Anterior vena cava (tissue), 1 donor: ENCODE measurements around a stretch of chr12.

DNA sequence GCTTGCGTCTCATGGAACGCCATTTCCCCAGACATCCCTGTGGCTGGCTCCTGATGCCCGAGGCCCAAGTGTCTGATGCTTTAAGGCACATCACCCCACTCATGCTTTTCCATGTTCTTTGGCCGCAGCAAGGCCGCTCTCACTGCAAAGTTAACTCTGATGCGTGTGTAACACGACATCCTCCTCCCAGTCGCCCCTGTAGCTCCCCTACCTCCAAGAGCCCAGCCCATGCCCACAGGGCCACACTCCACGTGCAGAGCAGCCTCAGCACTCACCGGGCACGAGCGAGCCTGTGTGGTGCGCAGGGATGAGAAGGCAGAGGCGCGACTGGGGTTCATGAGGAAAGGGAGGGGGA is 47.5 kb upstream of the IQSEC3 start:
- PRO-cap = no peak

DNA sequence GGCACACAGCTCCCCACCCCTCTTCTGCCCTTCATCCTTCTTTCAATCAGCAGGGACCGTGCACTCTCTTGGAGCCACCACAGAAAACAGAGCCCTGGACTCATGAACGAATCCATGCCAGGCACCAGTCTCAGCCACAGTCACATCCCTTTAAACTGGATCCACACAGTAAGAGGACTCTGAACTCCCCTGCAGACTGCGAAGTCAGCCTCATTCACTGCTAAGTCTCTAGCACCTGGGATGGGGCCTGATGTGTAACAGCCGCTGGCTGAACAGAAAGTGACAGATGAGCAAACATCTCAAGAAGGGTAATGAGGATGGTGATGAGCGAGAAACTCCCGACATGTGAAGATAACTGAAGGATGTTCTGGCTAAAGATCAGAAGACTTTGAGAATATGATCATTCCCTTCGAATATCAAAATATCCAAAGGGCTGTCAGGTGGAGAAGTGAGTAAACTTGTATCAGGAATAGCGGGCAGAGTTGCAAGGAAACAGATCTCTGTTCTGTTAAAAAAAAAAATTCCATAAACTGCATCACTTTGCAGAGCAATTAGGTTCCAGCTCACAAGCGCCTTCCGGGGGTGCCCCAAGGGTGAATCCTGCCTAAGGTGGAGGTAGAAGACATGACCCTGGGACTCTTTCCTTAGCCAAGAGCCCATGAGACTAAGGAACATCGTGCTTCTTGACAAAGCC is 45.7 kb upstream of the IQSEC3 start:
- PRO-cap = no peak

GRCh38 chr12:172166-172654 is 41.7 kb downstream of the SLC6A12 start:
- PRO-cap = no peak

- PRO-cap = no peak
Observed at GRCh38 chr12:176256-177238, 37.4 kb downstream of the SLC6A12 start.

DNA sequence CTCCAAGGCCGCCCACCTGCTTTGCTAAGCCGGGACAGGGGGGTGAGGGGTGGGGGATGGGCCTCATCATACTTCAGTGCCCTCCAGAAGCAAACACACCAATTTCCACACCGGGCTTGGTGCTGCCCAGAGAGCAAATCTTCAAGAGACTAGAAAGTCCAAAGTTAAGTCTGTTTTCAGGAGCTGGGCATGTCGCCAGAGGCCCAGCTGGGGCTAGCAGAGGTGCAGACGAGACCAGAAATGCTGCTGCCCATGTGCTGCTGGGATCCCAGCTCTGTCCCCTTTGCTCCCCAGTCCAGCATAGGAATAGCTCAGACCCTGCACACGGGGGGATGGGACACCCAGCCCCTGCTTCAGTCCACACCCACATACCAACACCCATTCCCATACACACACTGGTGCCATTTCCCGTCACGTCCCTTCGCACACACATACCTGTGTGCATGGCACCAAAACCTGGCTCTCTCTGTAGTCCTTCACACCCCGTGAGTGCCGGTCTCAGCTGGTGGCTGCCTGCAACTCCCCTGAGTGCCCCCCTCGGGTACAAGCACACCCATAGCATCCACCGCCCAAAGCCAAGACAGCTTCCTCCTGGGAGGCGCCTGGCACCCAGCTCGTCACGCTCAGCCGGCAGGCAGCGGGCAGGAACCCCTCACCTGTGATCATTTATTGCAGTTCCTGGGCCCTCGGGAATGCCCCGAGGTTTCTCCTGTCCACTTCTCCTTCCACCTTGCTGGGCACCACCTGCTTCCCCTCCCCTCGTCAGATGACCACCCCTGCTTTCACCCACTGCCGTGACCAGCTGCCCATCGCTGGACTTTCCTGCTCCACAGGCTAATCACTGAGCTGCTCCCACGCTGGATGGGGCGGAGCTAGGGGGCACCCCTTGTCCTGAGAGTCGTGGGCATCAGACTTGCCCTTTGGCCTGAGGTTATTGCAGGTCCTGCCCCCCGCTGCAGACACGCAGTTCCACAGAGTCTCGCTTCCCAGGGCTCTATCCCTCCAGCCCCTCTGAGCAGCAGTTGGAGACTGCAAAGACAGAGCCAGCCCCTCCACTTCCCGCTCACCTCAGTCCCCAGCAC is 761 bp downstream of the SLC6A12 start:
- PRO-cap = no peak

DNA sequence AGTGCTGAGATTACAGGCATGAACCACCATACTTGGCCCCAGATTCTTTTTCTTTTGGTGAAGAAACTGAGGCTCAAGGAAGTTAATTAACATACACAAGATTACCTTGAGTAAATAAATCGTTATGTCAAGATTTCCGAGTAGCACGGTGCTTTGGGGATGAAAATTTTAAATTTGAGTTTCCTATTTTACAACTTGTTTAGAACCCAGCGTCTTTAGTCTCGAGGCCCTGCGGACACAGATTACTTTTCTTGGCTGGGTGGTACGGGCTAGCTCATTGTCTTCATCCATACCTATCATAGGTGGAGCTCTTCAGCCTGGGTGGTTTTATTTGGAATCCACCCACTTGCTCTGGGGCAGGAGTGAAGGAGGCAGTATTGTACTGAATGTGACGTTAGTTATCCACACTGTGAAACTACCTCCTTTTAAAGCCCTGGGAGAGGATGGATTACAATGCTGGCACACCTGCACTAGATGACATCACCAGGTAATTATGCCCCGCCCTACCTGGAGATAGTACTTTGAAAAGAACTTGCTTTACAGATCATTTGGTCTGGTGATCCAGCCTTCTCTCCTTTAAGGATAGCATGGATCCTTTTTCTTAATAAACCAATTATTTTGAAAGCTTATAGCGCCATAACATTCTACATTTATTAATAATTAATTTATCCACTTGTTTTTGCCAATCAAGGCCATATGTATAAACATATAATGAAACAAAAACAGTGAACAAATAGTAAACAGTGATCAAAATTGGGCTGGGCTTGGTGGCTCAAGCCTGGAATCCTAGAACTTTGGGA is 78.0 kb downstream of the B4GALNT3 start:
- PRO-cap = no peak

- PRO-cap = no peak
Observed at GRCh38 chr12:541583-541843, 81.8 kb downstream of the B4GALNT3 start.

GRCh38 chr12:550497-551150 is 90.9 kb downstream of the B4GALNT3 start:
- PRO-cap = no peak

GRCh38 chr12:577970-578377 is 85.3 kb downstream of the NINJ2 start:
- PRO-cap = no peak

GRCh38 chr12:631042-631353 is 32.2 kb downstream of the NINJ2 start:
- PRO-cap = no peak

DNA sequence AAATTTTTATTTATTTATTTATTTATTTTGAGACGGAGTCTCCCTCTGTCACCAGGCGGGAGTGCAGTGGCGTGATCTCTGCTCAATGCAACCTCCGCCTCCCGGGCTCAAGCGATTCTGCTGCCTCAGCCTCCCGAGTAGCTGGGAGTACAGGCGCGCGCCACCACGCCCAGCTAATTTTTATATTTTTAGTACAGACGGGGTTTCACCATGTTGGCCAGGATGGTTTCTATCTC is 32.0 kb downstream of the NINJ2 start:
- PRO-cap = no peak

DNA sequence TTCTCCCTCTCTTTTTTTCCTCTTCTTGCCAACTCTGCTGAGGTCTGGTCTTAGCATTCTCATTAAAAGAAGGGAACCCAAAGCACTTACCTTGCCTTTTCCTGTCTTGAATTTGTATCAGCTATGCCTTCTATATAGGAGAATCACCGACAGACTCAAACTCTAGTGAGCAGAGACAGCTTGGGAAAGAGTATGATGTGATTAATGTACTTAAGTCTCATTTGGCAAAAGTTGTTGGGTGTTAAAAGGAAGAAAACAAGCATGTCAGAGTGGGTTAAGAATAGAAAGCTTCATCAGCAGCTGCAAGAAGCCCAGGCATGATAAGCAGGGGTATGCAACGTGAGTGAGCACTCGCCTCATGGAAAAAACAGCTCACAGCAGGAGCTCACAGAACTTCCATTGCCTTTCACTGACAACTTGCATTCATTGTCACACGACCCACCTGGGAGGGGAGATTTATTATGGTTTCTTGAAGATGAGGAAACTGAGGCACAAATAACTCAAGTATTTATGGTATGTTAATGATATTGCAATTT is 35.9 kb upstream of the WNK1 start:
- PRO-cap = no peak

DNA sequence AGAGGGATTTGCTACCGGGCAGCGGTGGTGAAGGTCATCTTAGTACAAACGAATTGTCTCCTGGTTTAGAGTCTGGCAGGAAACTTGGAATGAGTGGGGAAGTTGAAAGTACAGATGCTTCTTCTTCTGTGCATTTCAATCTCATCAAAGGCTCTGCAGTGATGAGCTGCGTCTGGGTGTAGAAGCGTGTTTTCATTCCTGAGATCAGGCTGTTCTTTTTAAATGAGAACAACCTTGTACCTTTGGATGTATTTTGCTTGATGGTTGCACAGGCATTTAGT is 2.1 kb downstream of the WNK1 start:
- PRO-cap = no peak

GRCh38 chr12:953795-954290 is 4.3 kb upstream of the RAD52 start:
- PRO-cap = no peak

- PRO-cap = no peak
Observed at GRCh38 chr12:958489-959314, 9.2 kb upstream of the RAD52 start.

DNA sequence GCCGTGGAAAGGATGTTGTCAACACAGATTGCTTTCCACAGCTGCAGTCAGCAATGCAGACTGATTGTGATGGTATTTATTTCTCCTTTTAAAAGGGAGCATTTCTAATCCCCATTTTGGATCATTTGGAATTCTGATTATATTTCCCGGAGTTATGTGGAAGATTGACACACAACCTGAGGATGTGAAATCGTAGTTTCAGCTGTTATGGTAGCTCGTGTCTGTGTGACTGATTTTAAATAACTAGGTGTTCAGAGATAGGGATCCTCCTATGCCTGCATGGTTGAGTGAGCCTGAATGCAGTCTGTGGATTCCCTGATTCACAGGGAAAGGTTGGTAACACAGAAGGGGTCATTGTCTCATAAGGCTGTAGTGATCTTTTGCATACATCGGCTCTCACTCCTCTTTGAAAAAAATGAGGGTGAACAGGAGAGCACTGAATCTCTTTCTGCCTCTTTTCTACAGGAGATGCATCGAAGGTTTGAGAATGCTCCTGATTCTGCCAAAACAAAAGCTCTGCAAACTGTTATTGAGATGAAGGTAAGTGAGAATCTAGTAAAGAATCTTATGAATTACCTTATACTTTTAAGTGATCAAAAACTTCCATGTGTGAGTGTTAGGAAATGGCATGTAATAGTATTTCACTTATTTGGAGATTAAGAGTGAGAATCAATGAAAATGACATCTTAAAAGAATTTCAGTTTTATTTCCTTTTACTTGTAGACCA is 113.4 kb downstream of the ERC1 start:
- PRO-cap = no peak

- PRO-cap = no peak
Observed at GRCh38 chr12:1189512-1190176, 198.6 kb downstream of the ERC1 start.

DNA sequence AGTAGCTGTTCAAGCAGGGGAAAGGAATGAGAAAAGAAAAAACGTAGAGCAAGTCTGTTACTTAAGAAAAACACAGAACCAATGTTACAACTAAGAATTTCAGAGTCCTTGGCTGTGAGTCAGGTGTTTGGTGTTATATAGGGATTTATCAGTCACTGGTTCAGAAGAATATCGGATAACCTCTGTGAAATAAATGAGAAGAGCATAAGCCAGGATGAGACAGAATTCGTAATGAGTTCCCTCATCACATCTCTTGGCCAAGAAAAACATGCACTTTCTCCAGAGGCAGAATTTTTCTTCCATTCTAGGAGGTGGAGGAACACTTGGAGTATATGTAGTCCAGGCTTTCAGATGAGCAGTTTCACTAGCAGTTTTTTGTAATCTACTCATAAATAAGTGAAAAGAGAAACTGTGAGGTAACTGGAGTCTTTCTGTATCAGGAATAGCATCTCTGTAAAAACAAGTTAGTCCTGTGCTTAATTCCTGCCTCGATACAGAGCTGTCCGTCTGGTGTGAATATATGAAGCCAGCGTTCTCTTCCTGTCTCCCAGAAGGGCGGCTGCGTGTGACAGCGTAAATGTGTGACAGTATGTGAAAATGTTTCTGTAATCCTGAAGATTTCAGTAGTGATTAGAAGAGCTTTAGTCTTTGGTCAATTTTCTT is 150.4 kb downstream of the FBXL14 start:
- PRO-cap = no peak

DNA sequence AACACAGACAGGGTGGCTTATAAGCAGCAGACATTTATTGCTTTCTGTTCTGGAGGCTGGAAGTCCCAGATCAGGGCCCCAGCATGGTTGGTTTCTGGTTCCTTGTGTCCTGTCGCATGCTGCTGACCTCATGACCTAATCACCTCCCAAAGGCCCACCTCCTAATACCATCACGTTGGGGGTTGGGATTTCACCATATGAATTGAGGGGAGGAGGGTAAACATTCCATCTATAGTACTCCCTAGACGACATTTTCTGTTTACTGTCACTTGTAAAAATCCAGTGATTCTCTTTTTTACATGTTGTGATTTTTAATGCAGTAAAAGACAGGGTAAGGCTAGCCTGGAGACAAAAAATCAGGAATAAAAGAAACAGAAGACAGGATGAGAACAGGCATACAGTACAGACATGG is 148.5 kb downstream of the FBXL14 start:
- PRO-cap = no peak

- PRO-cap = no peak
Observed at GRCh38 chr12:1474573-1475127, 119.7 kb downstream of the FBXL14 start.